Hematopoietic multipotent progenitor cell (in vitro differentiated cells): ENCODE measurements around a stretch of chr12.

DNA sequence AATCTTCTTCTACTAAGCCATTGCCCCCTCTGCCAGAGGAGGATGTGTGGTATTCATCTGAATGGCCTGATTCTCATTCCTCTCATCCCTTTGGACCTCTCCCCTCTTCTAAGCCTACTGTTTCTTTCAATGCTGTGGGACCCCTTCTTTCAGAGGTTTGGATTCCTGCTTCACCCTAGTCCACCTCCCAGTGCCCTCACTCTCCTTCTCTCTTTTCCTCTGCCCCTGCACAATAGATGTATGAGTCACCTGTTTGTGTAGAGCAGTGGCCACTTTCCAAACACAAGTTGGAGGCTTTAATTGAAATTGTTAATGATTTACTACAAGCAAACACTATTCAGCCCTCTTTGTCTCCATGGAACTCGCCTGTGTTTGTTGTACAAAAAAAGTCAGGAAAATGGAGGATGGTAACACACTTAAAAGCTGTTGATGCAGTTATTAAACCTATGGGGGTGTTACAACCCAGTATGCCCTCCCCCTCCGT is 192.2 kb upstream of the ALG10B start:
- CAGE, long polyA plus RNA = no peak

GRCh38 chr12:39683001-39683578 is 57.1 kb downstream of the C12orf40 start:
- CAGE, long polyA plus RNA = no peak

- CAGE, long polyA plus RNA = no peak
These were observed 127.4 kb downstream of the SLC2A13 start for GRCh38 chr12:39978520-39978938.

GRCh38 chr12:40156389-40156798 is 50.5 kb upstream of the SLC2A13 start:
- CAGE, long polyA plus RNA = no peak

DNA sequence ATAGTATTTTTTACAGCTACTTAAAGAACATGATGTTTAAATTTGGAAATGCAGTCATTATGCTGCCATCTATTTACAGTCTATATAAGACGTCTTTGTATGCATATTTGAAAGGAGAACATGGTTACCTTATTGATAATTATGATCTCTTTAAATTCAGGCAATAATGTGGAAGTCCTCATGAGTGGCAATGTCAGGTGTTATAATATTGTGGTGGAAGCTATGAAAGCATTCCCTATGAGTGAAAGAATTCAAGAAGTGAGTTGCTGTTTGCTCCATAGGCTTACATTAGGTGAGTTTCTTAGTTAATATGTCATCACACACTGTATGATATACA is 18.6 kb downstream of the LRRK2 start:
- CAGE, long polyA plus RNA = no peak

DNA sequence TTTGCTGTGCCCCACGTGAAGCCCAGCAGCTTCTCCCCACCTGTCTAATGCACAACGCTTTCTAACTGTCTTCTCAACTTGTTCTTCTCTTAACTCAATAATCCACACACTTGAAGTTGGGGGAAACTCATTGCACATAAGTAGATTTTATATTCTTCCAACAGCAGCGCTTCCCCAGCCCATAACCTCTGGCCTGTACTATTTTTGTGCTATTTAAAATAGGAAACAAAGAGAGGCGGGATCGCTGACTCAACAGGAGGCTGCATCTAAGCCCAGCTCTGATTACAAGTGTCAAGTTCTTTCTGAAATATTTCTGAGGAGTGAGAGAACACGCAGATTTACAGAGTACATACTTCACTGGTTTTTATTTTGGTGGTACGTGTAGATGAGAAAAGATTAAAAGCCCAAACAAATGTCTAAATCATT is 226.6 kb downstream of the GXYLT1 start:
- CAGE, long polyA plus RNA = no peak

DNA sequence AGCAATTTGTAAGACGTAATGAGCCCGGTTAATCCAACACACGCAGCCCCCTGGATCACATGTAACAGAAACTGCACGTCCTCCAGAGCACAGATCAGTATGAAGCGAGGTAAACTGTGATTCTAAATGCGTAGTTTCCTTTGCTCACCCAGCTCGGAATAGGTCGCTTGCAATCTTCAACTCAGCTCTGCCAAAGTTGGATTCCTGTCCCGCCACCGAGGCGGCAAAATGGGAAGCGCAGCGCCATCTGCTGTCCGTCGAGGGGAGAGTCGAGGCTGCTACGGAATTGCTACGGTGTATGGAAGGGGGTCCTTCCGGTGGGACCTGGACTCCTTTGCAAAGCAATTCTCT is 120.6 kb downstream of the GXYLT1 start:
- CAGE, long polyA plus RNA = no peak

DNA sequence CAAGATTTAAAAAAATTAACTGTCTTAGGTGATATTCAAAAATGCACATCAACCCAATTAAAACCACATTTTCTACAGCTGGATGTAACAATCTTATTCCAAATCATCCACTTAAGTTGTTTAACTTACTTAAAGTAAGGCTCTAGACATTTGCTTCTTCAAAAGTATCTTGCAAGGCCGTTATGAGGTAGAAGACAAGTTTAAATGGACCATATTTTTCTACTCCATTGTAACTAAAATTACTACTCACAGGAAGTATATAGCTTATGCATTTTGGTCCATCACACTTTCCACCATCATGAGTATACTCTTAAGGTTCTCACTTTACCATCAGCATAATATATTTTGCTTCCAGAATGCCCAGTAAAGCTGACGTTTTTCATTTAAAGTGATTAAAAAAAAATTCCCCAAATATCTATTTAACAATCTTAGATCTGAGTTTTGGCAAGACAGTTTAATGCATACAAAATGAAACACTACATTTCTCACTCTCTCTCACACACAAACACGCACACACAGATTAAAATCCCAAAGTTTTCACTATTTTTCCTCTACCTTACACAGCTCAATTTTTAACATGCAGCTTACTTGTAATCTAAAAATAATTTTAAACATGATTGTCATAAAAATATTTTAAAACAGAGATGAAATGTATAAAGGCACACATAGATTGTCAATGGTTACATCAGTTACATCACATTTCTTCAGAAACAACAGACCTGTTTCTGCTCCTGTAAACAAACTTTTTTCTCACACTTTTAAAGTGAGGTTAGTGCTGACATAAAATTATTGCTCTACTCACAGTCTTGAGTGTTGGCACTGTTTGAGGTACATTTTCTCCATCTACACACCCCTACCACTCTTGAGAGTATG is 57.8 kb downstream of the GXYLT1 start:
- CAGE, long polyA plus RNA = no peak

- CAGE, long polyA plus RNA = no peak
These were observed 29.4 kb upstream of the GXYLT1 start for GRCh38 chr12:42173906-42174692.

- CAGE, long polyA plus RNA = no peak
These were observed 96.3 kb downstream of the PPHLN1 start for GRCh38 chr12:42422162-42422680.

GRCh38 chr12:42549900-42550254 is 39.7 kb downstream of the PRICKLE1 start:
- CAGE, long polyA plus RNA = no peak

GRCh38 chr12:43976411-43977025 is 140.6 kb downstream of the TMEM117 start:
- CAGE, long polyA plus RNA = no peak

DNA sequence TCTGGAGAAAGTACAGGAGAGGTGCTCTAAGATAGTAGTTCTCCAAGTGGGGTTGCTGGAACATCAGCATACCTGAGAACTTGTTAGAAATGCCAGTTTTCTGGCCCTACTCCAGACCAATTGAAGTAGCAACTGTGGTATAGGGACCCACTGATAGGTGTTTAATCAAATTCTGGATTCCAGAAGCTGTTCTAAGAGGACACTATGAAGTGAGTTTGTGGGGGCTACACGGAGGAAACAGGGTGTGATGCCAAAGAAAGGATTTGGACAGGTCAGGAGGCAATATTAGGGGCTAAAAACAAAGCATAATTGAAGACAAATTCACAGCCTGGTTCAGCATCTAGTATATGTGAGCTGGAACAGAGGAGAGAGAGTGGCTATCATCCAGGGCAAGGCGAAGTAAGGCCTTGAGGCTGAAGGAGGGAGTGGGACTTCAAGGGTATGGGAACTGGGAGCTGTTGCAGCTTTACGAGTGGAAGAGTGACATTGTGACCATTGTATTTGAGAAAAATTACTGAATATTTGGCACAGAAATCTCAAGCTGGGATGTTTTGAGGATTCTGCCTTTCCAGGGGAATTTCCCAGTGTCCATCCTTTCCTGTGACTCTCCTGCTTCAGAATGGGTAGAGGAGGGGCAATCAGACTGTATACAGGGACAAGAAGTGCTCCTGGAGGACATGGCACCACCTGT is 165.6 kb downstream of the TMEM117 start:
- CAGE, long polyA plus RNA = no peak

- CAGE, long polyA plus RNA = no peak
These were observed 671 bp downstream of the NELL2 start for GRCh38 chr12:44875368-44875920.

DNA sequence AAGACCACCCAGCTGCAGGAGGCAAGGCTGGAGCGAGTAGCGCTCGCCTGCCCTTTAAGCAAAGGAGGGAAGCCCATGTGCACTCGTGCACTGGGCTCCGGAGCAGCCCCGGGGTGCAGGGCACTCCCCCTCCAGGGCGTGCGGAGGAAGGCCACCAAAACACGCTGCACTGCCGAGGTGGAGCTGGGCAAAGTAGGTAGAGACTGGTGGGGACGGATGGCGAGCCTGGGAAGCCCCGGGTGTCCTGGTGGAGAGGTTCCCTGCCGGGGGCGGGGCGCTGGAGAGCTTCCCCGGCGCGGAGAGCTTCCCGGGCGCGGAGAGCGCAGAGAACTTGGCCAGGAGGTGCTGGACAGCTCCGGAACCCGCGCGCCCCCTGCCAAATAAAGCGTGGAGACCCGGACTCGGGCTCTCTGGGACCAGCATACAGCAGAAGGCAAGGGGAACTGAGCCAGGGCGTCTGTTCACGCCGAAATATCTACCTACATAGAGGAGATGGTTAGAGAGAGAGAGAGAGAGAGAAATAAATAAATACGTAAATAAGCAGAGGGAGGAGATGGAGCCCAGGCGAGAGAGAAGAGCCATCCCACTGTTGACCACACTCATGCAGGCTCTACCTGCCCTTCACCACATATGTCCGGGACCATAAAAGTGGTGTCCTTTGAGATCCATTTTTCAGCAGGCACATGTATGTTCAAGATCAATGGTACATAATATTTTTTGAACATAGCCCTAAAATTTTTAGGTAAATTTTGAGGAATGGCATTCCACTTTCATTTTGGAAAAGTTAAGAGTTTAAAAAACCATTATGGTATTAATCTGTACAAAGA is 747 bp upstream of the NELL2 start:
- CAGE, long polyA plus RNA = no peak

DNA sequence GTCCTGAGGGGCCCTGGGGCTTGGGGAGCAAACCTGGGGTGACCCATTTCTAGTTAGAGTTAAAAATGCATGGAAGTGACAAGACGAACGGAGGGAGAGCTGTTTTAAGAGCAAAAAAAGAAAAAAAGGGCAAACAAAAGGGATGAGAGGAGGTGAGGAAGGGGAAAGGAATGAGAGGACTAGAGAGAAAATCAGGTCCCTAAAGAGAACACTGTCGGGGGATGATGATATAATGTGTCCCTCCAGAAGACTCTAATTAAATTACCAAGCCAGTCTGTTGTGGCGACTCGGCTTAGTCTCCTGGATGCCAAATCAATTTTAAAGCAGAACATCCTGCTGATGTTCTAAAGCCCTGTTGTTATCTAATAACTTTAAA is 1.1 kb downstream of the ANO6 start:
- CAGE, long polyA plus RNA = no peak

GRCh38 chr12:45273666-45274313 is 57.9 kb downstream of the ANO6 start:
- CAGE, long polyA plus RNA = no peak

DNA sequence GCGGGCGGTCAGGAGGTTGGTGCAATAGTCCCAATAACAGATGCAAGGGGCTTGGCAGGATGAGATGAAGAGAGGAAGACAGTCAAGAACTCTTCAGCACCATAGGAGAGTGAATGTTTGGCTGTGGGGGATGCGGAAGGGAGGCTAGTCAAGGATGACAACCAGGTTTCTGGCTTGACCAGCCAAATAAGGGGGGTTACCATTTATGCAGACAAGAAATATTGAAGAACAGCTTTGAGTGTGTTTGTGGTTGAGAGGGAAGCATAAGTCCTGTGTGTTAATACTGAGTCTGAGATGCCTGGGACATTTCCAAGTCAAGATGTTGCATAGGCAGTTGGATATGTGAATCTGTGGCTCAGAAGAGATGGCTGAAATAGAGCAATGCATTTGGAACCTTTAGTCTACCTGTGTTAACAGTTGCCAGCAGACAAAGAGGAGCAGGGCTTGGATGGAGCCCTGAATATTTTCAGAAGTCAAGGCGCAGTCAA is 66.1 kb downstream of the ANO6 start:
- CAGE, long polyA plus RNA = no peak

GRCh38 chr12:45743227-45744081 is 13.9 kb downstream of the ARID2 start:
- CAGE, long polyA plus RNA = no peak

- CAGE, long polyA plus RNA = no peak
These were observed 91.0 kb downstream of the SLC38A1 start for GRCh38 chr12:46177871-46178301.